ENCODE data around the gene LGR5.

GRCh38 chr12:70040031-70040748 is 203.0 kb upstream of the CNOT2 start:
- PRO-cap = no peak

DNA sequence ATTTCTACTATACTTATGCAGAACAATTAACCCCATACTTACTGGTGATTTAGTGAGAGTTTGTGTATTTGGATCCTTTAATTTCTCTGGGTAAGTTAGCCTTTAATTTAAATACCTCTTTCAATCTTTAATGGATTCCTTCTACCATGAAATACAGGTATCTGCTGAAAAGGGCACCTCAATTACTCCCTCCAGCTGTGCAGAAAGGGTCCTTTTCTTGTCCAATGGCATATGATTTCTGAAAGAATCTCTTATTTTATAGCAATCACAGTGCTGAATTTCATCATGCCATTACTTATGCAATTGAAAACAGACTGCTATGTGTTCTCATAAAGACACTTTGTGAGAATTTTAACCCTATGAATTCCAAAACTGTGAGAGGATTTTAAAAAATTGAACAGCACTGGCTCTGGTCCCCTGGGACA is 46.0 kb upstream of the CNOT2 start:
- PRO-cap = no peak

DNA sequence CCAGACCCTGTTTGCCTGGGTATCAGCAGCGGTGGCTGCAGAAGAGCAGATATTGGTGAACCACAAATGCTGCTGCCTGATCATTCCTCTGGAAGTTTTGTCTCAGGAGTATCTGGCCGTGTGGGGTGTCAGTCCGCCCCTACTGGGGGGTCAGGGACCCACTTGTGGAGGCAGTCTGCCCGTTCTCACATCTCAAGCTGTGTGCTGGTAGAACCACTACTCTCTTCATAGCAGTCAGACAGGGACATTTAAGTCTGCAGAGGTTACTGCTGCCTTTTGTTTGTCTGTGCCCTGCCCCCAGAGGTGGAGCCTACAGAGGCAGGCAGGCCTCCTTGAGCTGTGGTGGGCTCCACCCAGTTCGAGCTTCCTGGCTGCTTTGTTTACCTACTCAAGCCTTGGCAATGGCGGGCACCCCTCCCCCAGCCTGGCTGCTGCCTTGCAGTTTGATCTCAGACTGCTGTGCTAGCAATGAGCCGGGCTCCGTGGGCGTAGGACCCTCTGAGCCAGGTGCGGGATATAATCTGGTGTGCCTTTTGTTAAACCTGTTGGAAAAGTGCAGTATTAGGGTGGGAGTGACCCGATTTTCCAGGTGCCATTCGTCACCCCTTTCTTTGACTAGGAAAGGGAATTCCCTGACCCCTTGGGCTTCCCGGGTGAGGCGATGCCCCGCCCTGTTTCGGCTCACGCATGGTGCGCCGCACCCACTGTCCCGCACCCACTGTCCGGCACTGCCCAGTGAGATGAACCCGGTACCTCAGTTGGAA is 61.4 kb downstream of the CNOT2 start:
- PRO-cap = no peak

DNA sequence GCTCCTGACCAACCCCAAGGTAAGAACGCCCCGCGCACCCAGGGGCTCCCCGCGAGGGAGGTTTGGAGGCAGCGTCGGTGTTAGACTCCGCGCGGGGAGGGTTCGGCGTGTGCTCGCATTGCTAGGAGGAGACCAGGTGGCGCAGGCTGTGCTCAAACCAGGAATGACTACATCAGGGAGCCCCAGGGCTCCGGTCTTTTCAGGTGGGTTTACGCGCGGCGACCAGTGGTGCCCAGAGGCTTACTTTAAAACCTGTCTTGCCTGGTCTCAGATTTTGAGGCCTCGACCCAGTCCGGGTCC is 912 bp downstream of the KCNMB4 start:
- PRO-cap = no peak

- PRO-cap = no peak
These were observed at the start of gene LGR5 for GRCh38 chr12:71439303-71440121. Gene LGR5 (plus strand): TSS chr12:71439798.

DNA sequence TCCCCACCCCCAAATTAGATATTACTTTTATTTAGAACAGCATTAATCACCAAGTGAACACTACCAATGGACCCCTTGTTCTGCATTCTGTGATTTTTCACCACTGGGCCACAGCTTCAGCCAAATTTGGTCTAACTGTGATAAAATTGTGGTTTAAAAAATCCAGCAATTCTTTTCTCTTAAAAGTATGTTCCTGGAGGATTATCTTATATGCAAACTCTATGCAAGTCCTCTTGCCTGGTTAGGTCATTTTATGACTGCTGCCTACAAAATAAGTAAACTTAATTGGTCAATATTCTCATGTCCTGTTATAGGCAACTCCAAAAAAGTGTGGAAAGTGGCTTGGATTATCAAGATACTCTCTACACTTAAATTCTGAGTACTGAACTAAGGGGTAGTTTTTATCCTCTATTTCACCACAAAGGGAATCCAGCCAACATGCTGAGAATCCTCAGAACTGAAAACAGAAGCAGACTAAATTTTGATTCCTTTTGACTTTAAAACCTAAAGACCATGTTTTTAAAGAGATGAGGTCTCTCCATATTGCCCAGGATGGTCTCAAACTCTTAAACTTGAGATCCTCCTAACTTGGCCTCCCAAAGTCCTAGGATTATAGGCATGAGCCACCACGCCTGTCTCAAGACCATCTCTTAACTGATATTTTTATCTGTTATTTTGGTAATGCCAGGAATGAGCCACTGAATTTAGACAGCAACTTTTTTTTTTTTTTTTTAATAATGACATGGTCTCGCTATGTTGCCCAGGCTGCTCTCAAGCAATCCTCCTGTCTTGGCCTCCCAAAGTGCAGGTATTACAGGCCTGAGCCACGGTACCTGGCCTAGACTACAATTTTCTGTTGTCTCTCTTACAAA is 59.8 kb downstream of the ZFC3H1 start:
- PRO-cap = no peak

DNA sequence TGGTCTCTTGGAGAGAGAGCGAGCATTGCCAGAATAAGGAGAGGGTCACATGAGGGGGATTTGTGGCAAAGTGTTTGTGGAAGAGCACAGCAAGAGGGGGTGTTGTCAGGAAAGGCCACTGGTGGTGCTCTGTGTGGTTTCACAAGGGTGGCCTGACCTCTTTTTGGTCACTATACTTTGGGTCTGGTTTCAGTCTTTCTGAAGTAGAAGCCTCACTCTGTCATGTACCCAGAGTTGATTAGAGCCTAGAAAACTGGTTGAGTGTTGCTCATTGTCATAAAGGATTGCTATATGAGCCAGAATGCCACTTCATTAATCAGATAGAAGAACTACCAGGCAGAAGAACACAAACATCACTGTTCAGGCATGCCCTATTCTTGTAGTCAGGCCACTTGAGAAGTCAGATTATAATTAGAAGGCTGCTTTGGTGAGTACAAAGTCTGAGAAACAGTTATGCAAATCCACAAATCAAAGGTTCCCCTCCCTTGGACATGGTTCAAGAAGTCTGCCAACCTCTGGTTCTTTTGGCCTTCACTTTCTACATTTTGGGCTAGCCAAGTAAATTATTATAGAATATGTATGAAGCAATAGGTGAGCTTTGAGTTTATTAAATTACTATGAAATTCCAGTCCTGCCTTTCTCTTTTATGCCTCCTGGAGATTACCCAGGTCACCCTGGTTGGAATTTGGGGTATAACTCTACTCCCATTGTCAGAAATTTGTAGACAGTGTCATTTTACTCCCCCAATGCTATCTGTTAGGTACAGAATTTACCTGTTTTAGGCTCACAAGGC is 8.5 kb downstream of the TMEM19 start:
- PRO-cap = no peak

GRCh38 chr12:71755019-71755968 is 631 bp downstream of the RAB21 start:
- PRO-cap = bidirectional peak, plus-strand start at chr12:71755186, minus-strand start at chr12:71755102; bidirectional peak, plus-strand start at chr12:71755280, minus-strand start at chr12:71755296; bidirectional peak, plus-strand start at chr12:71755586, minus-strand start at chr12:71755391; bidirectional peak, plus-strand start at chr12:71755828, minus-strand start at chr12:71755661

DNA sequence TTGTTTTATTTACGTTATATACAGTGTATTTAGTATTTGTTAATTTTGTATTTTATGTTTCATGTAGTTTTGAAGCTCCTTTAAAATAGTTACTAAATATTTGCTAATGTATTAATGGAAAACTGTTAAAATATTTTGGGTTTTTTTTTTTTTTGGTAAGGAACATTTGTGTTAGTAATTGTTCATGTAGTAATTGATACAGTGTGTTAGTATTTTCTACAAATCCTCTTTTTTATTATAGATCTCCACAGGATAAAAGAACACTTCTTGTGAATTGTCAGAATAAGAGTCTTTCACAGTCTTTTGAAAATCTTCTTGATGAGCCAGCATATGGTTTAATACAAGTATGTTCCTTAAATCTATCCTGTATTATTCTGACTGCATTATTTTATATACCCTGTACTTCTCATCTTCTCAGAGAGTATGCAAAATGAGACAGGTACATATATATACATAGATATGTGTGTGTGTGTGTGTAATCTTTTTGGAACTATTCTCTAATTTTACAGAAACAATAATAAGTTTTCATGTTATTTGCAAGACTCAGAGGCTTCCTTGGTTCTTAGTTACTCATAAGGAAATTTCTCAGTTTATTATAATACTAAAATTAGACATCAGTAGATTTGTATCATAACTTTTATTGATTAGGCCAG is 45.5 kb upstream of the TPH2 start:
- PRO-cap = no peak

DNA sequence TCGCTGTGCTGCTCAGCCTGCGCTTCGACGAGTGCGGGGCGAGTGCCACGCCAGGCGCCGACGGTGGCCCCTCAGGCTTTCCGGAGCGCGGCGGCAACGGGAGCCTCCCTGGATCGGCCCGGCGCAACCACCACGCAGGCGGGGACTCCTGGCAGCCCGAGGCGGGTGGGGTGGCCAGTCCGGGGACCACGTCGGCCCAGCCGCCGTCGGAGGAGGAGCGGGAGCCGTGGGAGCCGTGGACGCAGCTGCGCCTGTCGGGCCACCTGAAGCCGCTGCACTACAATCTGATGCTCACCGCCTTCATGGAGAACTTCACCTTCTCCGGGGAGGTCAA is 745 bp downstream of the TRHDE start:
- PRO-cap = no peak

- PRO-cap = no peak
These were observed 475.5 kb downstream of the TRHDE start for GRCh38 chr12:72747586-72748056.

- PRO-cap = no peak
These were observed 245.5 kb downstream of the KCNC2 start for GRCh38 chr12:74964221-74964492.

- PRO-cap = bidirectional peak, plus-strand start at chr12:75641252, minus-strand start at chr12:75641187
These were observed 129.6 kb upstream of the KRR1 start for GRCh38 chr12:75640999-75641482.

DNA sequence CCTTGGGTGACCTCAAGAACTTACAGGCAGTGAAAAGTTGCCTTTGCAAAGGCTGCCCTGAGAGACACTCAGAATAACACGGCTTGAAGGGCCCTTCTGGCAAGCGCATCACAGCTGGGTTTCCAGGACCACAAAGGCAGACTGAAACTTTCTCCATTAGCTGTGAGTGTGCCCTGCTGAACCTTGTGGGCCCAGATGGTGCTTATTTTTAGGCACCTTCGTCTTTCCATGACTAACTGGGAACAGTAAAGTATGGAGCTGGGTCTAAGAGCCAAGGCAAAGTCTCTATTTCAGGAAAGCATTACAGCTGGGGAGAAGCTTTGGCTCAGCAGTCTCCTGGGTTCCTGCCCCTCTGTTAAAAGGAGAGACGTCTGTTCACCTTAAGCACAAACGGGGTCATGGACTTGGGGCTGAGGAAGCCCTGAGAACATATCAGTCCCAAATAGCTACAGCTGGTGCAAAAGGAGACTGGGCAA is 271.7 kb upstream of the KRR1 start:
- PRO-cap = no peak

GRCh38 chr12:75964190-75964705 is 120.2 kb downstream of the NAP1L1 start:
- PRO-cap = no peak

DNA sequence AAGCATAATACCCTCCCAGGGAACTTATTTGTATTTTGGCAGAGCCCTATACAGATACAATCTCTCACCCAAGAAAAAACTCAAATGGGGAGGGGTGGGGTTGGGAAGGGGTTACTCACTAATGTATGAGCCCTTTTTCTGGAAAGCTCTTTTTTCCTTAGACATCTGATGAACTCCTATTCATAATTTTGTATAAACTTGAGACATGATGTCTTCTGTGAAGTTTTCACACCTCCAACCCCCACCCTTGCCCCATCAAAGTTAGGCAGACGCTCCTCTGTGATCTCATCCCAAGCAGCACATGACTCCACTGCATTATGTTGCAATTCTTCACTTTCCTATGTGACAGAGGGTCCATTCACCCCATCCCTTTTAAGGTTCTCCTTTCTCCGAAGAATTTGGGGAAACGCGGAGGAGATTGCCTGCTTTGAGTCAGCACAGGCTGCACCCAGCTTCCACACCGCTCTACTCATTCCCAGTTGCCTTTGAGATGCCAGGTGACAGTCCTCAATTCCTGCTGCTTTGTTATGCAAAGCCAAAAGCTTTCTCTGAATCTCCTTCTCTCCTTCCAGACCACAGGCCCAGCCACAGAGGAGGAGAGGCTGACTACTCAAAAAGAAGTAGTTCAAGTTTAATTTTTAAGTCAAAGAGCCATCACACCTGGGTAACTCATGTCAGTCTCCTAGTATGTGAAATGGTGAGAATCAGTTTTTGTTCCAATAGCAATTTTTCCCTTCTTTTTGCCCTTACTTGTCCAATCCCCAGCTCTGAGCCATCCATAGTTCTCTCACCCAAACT is 114.7 kb downstream of the NAP1L1 start:
- PRO-cap = no peak

- PRO-cap = no peak
These were observed 98.4 kb downstream of the NAP1L1 start for GRCh38 chr12:75985939-75986690.

DNA sequence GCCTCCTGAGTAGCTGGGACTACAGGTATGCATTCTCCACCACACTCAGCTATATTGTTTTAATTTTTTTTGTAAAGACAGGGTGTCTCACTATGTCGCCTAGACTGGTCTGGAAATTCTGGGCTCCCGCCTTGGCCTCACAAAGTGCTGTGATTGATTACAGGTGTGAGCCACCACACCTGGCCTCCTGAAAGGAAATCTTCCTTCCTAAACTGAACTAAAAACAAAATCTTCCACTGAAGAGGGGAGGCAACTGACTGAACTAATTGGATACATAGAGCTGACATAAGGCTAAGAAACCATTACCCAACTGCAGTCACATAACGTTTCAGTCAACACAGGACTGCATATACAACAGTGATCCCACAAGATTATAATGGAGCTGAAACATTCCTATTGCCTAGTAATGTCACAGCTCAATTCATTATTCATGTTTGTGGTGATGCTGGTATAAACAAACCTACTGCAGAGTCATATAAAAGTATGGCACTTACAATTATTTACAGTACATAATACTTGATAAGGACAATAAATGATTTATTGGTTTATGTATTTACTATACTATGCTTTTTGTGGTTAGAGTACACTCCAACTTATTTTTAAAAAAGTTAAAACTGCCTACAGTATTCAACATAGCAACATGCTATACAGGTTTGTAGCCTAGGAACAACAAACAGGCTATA is 4.5 kb downstream of the NAP1L1 start:
- PRO-cap = no peak

DNA sequence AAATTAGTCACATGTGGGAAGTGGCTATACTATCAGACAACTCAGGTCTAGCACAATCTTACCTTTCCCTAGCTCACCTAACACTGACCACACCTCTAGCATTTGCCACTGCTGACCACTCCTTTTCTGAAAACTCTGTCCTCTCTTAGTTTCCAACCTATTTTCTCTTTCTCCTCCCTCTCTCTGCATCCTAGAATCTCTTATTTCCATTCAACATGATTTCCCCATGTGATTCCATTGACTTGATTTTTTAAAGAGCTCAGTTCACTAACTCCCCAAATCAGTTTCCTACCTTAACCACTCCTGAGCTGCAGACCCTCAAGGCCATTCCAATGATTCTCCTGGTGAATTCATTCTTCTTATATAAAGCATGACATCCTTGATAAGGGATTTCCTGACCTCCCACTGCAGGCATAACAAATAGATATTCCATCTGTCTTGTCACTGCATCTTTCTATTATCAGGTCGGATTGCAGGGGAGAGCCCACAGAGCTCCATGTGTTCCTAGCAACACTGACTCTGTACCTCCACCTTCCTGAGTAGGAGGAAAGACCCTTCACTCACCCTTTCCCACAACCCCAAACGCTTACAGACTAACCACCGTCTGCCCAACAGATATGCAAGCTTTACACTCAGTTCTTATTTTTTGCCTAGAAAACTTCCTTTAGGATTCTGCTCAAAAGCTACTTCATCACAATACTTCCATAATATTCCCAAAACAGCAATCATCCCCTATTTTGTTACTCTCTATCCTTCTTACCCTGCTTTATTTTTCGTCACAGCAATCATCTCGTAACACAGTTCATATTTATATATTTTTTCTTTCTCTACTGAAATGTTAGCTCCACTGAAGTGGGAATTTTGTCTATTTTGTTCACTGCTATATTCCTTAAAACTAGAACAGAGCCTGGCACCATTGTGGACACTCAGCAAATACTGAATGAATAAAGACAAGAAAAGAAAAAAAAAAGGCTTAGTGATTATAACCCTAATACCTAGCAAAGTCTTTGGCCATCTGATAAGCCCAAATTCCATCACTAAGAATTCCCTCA is 90.3 kb downstream of the OSBPL8 start:
- PRO-cap = no peak

- PRO-cap = no peak
These were observed 46.0 kb downstream of the OSBPL8 start for GRCh38 chr12:76513492-76514112.

Data from natural killer cell (primary cell).